Measurements from ENCODE around the genes SPOPL, LRP1B and ARHGAP15.

DNA sequence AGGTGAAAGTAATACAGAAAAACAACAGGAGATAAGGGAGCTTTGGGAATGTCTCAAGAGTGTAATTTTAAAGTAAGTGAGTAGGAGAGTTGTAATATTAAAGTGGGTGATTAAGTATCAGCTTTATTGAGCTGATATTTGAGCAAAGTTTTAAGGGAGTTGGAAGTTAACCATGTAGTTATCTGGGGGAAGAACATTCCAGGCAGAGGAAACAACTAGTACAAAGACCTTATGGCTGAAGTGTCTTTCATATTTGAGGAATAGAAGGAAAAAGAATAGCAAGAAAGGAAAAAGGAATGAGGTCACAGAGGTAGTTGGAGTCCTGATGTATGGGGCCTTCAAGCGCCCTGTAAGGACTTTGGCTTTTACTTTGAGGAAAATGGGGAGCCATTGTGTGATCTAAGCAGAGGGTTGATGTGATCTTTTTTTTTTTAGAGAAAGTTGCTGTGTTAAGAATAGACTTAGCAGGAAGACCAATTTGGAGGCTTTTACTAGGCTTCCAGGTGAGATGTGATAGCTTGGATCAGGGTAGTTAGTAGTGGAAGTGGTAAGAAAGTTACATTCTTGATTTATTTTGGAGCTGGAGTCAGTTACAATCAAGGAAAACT is 4.9 kb downstream of the UBXN4 start:
- PRO-cap, result no peak

DNA sequence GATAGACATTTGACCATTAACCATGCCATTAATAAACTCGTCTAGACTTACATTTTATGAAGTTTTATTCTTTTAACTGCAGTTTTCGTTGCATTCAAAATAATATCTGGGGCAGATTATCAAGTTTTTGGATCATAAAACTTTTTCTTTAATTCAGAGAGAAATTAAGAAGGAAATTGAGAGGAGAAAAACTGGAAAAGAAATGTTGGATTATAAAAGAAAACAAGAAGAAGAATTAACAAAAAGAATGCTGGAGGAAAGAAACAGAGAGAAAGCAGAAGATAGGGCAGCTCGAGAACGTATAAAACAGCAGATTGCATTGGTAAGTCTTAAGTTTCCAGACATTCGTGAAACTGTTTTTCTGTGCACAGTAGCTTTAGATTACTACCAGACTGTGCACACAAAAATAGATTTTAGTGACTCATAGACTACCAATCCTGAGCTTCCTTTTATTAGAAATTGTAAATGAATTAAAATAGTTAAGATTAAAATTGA is 28.8 kb downstream of the UBXN4 start:
- PRO-cap, result no peak

DNA sequence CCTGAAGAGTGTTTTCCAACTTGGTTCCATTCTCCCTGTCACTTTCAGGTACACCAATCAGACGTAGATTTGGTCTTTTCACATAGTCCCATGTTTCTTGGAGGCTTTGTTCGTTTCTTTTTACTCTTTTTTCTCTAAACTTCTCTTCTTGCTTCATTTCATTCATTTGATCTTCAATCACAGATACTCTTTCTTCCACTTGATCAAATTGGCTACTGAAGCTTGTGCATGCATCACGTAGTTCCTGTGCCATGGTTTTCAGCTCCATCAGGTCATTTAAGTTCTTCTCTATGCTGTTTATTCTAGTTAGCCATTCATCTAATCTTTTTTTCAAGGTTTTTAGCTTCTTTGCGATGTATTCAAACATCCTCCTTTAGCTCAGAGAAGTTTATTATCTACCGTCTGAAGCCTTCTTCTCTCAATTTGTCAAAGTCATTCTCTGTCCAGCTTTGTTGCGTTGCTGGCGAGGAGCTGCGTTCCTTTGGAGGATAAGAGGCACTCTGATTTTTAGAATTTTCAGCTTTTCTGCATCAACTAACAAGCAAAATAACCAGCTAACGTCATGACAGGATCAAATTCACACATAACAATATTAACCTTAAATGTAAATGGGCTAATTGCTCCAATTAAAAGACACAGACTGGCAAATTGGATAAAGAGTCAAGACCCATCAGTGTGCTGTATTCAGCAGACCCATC is 47.2 kb downstream of the DARS1 start:
- PRO-cap, result no peak

- PRO-cap, result no peak
Observed at GRCh38 chr2:135983662-135984167, 1.7 kb downstream of the DARS1 start.

GRCh38 chr2:136127202-136128035 is 9.5 kb upstream of the CXCR4 start:
- PRO-cap, result no peak

DNA sequence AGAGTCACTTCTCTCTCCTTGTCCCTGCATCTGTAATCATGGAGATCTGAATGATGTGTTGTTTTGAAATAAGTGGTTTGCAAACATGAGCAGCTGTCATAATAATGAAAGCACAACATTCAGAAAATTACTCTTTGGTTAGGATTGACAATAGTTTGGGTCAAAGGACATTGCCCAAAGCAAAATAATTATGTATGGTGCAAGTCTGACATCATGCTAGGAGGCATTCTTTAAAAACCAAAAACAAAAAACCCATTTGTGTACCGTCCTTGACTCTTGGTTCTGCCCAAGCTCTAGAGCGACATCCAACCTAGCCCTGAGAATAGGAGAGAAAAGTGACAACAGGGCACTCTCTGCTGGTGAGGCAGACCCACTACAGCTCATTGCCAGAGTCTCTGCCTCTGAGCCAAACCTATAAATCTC is 266.6 kb upstream of the CXCR4 start:
- PRO-cap, result no peak

- PRO-cap, result no peak
Observed at GRCh38 chr2:137947371-137947803, 16.9 kb upstream of the HNMT start.

DNA sequence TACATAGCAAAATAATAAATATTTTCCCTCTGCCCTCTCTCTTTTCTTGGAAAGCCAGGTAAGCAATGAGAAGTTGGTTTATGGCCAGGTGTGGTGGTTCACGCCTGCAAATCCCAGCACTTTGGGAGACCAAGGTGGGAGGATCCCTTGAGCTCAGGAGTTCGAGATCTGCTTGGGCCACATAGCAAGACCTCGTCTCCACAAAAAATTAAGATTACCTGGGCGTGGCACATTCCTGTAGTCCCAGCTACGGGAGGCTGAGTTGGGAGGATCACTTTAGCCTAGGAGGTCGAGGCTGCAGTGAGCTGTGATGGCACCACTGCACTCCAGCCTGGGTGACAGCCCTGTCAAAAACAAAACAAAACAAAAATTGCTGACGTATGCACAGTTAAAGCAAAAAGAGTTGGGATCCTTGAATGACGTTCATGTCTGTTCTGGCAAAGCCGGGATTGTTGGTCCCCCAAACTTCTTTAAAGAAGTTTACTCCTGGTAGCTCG is 985 bp upstream of the SPOPL start:
- PRO-cap, result no peak

- PRO-cap, result bidirectional peak, plus-strand start at chr2:138501770, minus-strand start at chr2:138501651; bidirectional peak, plus-strand start at chr2:138501934, minus-strand start at chr2:138502035; bidirectional peak, plus-strand start at chr2:138502220, minus-strand start at chr2:138502253
Observed at GRCh38 chr2:138501331-138502394, at the start of gene SPOPL. SPOPL (plus strand) TSS chr2:138501770.

GRCh38 chr2:138569332-138569969 is 67.9 kb downstream of the SPOPL start:
- PRO-cap, result no peak

- PRO-cap, result no peak
Observed at GRCh38 chr2:139816709-139817016, 1036.5 kb upstream of the NXPH2 start.

- PRO-cap, result bidirectional peak, plus-strand start at chr2:142131001, minus-strand start at chr2:142130992
Observed at GRCh38 chr2:142130064-142131250, at the start of gene LRP1B. LRP1B (minus strand) TSS chr2:142131016.

DNA sequence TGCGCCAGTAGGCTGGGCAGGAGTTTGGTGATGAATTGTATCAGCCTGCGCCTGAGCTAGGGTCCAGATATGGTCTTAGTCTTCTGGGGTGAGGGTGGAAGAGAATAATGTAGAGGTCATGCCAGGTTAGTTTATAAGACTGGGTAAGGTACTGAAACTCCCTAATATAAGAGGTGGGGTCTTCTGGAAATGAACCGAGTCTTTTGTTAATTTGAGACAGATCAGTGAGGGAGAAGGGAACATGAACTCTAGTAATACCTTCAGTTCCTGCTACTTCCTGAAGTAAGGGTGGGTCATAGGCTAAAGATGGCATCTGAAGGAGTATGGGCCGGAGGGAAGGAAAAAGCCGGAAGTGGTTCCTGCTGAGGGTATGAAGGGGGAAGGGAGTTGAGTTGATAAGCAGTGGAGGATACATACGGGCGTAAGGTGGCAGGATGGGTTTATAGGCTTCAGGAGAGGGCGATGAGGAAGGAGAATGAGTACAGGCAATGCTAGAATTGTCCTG is 58.0 kb downstream of the KYNU start:
- PRO-cap, result no peak

DNA sequence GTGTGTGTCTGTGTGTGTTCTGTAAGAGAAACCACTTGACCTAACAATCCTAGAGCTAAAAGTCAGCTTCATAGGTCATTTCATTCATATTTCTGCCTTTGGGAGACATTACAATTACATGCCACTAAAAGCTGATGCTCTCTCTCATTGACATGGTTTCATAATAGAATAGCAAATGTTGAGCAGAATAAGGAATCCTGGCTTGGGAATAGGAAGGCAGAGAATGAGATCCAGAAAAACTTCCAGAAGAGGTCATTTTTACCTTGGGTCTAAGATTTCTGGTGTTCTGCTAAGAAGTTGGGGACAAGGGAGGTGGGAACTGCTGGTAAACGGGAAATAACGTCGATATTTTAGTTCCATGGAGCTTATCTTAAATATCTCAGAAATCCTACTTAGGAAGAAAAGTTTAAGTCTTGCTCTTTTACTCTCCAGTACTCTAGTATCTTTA is 96.5 kb upstream of the ARHGAP15 start:
- PRO-cap, result no peak

DNA sequence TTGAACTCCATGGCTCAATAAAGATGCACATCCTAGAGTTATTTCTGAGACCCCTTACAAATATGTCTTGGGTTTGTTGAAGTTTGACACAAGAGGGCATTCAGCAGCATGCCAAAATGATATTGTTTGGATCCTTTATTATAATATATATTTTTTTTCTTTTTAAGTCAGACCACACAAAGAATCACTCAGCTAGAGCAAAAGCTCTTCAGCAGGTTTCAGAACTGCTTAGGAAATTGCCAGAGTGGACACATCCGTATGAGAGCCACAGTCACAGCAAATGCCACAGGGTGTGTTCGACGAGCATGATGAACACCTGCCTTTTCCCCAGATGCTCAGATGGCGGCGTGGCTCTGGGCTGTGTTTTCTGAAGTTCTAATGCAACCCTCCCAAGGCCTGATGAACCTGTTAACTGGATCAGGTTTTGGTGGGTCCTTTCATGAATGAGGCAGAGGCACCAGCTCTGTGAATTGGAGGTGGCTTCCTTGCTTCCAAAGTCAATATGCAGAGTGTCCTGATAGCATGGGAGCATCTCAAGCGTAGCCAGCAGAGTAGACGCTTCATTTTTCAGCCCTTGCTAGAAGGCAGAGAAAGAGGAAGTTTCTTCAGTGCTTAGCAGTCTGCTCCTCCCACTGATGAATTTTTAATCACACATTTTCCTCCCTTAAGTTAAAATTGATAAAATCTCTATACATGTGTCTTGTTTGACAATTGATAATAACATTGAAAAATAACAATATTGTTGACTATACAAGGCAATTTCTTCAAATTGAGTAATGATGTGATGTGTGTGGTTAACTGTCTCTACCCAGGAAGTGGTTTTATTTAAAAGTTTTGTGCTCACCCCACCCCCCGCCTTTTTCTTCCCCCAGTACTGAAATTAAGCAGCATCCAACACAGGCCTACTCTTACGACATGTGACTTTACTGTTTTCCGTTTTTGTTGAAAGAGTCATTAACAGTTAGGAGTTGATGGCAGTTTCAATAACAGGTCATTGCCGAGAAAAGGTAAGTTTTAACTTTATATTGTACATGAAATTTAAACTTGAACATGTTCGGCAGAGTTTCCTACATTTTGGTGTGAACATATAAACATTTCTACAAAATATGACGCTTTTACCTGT is at the start of gene ARHGAP15:
TSS of gene ARHGAP15 (plus strand) at position 960 of the 1,123 bp plus-strand sequence.
- PRO-cap, result no peak

- PRO-cap, result no peak
Observed at GRCh38 chr2:143819383-143819735, 513.0 kb downstream of the GTDC1 start.

GRCh38 chr2:144379937-144380479 is 47.7 kb upstream of the GTDC1 start:
- PRO-cap, result no peak

GRCh38 chr2:144435732-144436381 is 84.1 kb downstream of the ZEB2 start:
- PRO-cap, result no peak

DNA sequence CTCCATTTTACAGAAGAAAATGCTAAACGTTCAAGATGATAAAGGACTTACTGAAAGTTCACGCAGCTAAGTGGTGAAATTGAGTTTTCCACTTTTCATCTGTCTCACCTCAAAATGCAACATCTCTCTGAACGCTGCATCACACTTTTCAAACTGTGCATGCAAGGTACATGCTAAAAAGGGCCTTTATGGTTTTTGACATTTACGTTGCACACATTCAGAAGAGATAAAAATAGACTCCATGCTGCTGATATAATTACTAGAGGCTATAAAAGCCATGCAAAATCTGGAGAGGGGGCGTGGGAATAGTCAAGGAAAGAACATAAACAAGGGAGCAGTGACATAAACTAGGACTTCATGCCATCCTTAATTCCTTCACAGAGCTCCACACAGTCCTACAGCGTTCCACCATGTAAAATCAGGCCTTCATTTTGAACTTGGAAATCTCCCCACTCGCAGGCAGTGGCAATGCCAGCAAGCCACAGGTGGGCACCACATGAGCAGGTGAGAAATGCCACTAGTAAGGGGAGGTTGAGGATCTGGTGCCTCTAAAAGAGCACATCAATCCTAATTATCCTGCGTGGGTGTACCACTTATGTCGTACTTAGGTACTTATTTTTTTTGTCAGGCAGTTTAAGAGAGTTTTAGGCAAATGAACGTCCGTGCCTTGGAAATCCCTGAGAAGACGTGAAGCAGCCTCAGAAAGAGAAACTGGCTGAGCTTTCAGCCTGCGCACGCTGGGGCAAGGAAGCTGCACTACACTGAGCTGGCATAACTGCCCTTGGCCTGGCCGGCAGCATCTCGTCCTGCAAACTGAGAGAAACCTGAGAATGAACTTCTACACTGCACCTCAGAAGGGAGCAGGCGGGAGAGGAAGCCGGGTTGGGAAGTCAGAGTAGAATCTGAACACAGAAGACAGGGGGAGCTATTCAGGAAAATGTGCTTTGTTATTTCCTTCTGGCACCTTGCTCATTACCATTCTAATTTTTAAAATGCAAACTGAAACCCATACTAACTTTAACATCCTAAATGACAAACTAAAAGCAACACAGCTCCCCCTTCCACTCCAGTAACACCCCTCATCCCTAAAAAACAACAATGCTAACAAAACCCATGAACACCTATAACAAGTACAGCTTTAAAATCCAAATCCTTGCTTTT is 71.2 kb downstream of the ZEB2 start:
- PRO-cap, result no peak

DNA sequence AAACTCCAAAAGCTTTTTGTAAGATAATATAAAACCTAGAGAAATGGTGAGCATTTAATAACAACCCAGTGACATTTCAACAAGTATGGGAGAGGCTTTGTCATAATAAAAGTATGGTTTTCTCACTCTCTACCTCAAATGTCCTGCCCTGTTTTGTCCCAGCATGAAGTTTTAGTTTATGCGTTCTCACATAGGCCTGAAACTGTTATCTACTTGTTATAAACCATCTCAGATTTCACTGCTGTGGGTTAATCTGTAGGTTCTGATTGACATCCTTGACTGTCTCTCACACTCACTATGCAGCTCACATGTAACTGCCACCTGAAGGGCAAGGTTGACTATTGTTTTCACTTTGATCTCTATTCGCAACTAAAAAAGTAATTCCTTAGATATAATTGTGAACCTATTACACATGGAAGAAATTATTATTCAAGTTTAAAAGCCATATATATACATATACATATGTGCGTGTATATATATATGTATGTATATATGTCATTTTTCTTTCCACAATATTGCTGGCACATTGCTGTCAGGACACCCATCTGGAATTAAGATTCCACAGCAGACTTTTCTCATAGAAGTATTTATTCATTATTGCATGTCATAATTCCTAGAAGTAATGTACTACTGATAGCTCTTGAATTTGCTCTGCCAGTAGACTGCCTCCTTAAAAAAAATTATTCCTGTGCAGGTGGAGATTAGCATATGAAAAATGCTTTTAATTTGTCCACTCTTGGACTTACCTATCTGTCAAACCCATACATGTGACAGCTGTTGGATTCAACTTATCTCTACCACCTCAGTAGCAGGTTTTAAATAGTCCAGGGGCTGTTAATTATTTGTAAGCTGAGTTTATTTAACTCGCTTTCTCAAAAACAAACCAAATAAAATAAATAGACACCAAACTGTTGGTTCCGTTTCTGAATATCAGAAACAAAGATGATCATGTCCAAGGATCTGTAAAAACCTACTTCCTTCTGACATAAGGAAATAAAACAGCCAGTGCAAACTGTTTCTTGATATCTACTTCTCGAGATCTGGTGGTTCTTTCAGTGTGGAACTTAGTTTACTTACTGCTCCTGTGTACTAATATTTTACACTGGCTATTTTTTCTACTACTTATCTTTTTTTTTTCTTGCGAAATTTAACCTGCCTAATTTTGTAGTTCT is 44.5 kb downstream of the ZEB2 start:
- PRO-cap, result no peak